GM12891 (cell line): ENCODE measurements around the genes EMX1, RAB11FIP5 and DGUOK.

- RRBS, result no CpG with 5 or more reads among the region's 1 CpG
Observed at GRCh38 chr2:71224458-71224757, 2.5 kb downstream of the PAIP2B start.

GRCh38 chr2:71453243-71454303, 12.9 kb upstream of the DYSF start:
- RRBS, result 8% methylated on average over 18 of the region's 69 CpGs

DNA sequence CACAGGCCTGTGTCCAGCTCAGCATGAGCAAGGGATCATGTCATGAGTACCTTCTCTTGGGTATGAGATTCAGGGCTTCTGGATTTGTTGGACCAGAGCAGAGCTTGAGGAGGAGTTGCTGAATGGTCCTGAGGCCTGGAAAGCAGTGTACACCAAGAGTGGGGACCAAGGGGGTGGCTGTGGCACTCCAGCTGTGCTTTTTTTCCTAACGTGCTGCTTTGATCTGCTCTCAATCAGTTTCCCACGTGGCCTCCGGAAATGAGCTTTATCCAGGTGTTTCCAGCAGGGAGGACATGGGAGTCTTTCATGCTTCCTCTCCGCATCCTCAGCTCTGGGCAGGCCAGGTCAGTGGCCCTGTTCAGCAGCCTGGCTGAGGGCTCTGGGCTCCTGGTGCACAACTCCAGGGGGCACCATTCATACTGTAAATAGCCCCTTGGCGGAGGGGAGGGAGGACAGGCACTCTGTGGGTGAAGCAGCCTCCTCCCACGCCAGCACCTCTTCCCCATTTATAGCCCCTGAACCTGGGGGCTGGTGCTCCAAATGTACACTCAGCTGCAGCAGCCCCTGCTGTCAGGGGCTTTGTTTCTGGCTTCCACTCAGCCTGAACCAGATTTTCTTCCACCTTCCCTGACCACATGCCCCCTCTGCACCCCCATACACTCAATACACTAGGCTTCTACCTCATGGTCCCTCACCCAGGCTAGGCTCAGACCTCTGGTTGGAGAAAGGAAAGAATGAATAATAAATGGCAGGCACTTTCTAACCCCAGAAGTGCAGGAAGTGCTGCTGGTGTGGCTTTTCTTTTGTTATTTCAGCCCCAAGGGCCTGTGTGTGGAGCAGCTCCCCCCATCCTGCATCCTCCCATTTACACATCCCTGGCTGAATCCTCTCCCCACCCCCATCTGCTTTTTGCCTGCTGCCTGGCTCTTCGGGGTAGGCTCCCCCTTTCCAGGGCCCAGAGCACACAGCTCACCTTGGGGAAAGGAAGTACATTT, 11.0 kb upstream of the DYSF start:
- RRBS, result no CpG with 5 or more reads among the region's 7 CpGs

- RRBS, result no CpG with 5 or more reads among the region's 5 CpGs
Observed at GRCh38 chr2:71456218-71456618, 10.3 kb upstream of the DYSF start.

DNA sequence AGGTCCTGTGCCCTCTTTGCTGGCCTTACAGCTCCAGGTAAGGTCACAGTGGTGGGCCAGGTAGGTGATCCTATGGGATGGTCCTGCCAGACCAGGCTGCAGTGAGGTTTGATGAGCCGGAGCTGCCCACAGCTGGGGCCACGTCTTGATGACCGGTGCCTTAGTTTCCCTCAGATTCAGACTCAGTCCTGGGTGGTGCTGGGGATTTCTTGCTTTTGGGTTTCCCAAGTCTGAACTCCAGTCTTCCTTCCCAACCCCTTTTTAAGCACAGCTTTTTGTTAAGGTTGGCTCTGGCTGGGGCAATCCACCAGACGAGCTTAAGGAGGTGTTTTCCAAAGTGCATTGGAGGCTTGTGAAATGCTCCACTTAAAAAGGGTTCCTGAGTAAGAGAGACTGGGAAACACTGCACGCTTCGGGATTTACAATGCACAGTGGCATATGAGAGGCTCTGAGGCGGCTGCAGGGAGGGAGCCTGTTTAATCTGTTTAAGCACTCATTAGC, 127.5 kb downstream of the DYSF start:
- RRBS, result no CpG with 5 or more reads among the region's 7 CpGs

DNA sequence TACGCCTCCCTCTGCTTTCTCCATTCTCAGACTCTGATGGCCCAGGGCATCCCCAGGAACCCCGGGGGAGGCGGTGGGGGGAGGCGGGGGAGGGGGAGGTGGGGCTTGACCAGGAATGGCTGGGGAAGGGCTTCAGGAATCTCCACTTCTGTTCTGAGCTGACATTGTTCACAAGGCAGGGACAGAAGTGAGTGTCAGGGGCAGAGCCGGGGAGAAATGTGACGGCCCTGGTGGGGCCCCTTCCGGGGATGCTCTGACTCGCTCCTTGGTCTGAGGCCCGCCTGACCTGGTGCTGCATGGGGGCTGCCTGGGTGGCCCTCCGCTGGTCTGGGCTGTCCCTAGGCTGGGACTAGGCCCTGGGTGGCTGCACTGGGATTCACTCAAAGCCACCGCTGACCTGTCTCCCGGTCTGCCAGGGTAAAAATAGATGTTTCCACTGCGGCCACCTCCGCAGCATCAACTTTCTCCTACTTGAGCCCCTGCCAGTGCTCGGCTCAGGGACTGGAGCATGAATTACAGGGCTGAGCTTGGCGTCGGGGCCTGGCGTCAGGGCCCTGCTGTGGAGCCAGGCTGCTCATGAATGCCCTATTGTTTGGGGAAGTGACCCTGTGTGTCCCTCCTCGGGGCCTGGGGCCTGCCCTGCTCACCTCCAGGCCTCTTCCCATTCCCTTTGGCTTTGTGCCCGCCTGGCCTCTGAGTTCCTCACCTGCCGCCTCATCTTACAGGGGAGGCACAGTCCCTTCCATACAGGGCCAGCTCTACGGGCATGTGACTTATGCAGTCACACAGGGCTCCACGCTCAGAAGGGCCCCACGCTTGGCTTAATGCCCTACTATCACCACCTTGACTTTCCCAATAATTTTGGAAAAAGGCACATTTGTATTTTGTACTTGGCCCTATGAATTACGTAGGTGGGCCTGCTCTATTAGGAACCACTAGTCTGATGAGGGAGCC, 234.4 kb downstream of the DYSF start:
- RRBS, result no CpG with 5 or more reads among the region's 25 CpGs

- RRBS, result no CpG with 5 or more reads among the region's 5 CpGs
Observed at GRCh38 chr2:72088178-72088745, 59.4 kb downstream of the CYP26B1 start.

GRCh38 chr2:72143916-72144256, 3.8 kb downstream of the CYP26B1 start:
- RRBS, result 8% methylated on average over 2 of the region's 30 CpGs

DNA sequence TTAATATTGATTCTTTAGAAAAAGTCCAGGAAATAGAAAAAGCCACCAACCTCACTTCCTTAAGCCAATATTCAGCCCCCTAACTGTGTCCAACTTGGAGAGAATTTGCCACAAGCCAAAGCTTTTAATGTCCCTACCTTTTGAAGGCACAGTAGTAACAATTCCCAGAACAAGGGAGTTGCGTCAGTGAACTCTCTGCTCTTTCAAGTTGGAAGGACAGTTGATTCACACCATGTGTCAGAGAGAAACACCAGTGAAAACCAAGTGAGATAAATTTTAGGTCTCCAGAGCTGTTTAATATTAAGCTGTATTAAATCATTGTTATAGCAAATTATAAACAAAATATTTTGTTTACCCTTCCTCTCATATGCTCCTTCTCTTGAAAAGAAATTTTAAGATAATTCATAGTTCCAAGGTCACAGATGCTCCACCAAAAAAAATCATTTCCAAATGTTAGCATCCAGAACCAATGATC, 66.0 kb downstream of the EXOC6B start:
- RRBS, result no CpG with 5 or more reads among the region's 1 CpG

- RRBS, result 7% methylated on average over 14 of the region's 78 CpGs
Observed at GRCh38 chr2:72916726-72917633, at the start of gene EMX1. EMX1 (plus strand) TSS chr2:72917519.

- RRBS, result no CpG with 5 or more reads among the region's 70 CpGs
Observed at GRCh38 chr2:72924064-72924832, 6.9 kb downstream of the EMX1 start.

GRCh38 chr2:72985761-72986267, 68.5 kb downstream of the EMX1 start:
- RRBS, result no CpG with 5 or more reads among the region's 9 CpGs

DNA sequence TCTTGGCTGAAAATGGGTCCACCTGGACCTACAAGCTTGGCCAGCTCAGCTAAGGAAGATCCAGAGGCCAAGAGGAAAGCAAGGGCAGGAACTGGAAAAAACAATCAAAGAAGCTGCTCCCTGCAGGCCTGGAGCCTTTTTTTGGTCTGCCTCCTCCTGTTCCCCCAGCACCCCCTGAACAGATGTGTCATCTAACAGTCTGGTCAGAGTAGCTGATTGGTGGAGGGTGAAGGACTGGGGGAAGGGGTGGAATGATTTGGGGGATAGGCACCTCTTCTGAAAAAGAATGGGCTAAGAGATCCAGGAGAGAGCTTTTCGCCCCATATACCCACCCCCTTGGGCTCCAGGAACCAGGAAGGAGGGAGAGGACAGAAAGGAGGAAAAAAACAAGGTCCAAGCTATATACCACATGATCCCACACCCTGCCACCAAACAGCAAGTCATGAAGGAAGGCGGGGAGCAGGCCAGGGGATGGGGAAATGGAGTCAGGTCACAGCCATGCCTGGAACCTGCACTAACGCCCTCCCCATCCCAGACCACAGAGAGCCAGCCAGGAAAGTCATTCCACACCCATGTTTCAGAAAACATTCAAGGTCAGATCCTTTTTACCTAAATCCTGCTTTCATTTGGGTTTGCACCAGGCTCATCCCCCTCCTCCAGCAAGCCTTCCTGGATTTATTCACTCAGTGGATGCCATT, 2.0 kb downstream of the RAB11FIP5 start:
- RRBS, result no CpG with 5 or more reads among the region's 3 CpGs

DNA sequence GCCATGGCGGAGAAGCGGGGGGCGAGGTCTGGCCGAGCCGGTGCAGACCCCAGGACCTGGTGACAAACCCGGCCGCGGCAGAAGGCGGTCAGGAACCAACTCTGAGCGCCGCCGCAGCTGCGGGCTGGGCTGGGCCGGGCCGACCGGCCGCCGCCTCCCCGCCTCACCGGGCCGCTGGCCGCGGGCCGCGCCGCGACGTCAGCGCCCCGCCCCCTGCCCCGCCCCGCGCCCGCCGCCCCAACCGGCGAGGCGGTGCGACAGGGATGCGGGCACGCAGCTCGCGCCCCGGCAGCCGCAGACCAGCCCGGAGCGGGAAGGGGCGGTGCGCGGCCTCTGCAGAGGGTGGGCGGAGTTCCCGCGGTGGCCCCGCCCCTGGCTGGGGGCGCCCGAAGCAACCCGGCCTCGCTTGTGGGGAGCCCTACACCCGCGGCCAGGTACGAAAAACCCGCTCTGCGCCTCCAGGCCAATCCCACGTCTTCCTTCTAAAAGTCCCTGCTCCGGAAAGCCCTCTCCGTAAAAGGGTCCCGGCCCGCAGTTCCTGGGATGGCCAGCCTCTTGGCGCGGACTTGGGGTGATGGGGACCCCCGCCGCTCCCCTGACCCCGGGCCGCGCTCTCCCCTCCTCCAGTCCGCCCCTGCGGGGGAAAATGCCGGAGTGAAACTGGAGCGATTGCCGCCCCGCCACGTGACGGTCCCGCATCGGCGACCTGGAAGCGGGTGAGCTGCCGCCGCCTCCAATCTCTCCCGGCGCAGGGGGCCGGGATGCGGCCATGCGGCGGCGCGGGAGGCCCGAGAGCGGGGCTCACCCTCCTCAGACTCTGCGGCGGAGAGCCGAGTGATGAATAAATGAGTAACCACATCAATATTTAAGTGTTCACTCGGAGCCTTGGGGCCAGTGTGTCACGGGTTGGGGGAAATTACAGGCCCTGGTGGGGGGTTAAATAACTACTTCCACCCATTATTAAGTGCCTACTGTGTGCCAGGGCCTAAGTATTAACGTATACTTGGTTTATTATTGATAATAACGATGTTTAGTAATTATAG, at the start of gene RAB11FIP5:
RAB11FIP5 (minus strand) TSS at position 176 of the 1,043 bp plus-strand sequence.
- RRBS, result 2% methylated on average over 60 of the region's 106 CpGs

DNA sequence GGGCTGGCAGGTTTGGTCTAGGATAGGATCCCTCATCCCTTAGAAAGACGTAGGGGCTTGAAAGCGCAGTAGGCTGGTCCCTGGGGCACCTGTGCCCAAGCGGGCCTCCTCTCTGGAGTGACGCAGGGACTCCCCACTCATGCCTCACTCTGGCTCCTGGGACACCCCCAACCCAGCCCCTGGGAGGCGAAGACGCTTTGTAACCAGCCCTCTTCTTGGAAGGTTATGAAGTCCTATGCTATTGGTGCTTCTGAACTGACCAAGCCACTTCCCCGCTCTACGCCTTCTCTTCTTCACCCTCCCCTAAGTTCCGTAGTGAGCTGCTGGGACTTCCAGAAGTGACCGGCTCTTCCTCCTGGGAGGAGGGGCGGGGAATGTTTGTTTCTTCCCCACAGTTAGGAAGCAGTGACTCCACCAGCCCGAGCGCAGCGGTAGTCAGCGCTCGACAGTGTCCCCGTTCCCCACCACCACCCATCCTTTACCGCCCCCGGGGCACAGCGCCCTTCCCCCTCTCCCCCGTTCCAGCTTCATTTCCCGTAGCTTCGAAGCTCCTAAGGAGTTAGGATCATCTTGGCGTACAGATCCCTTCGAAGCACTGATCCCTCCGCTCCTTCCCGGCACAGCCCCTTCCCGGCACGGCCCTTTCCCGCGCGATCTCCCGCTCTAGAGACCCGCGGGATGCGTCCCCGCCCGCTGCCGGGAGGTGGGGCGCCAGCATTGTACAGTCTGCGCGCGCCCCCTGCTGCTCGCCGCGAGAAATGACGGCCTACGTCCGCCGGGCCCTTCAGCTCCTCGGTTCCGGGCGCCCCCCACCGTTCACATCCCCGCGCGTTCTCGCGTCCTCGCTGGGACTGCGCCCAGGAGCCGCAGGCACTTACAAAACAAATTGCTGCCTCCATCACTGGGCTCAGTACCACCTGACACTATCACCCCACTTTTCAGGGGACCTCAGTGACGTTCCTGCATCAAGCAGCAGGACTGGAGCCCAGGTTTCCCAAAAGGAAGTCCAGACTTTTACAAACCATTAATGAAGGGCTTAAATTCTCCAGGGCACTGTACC, 25.2 kb upstream of the NOTO start:
- RRBS, result 1% methylated on average over 22 of the region's 63 CpGs

- RRBS, result no CpG with 5 or more reads among the region's 5 CpGs
Observed at GRCh38 chr2:73701753-73702378, 35.3 kb downstream of the TPRKB start.

DNA sequence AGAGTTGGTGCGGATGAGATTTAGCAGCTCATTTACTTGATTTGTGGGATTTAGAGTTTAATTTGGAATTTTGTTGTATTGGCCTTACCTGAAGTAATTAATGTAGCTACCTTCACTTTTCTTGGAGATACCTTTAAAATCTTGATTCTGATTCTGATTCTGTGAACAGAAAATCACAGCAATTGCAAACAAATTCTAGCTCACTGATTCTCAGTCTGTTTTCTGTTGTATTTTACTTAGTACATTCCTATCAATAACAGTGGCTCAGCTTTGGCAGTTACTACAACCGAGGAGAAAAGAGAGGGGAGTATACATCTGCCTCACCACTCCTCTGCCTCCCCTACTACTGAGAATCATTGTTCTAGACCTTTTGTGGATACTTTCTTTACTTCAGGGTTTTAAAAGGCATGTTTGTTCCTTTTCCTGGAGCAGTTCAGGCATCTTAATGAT, 10.0 kb downstream of the STAMBP start:
- RRBS, result no CpG with 5 or more reads among the region's 2 CpGs

GRCh38 chr2:73902049-73902772, 9.4 kb downstream of the ACTG2 start:
- RRBS, result no CpG with 5 or more reads among the region's 6 CpGs

GRCh38 chr2:73926554-73927587, at the start of gene DGUOK:
DGUOK (plus strand) TSS chr2:73926880.
- RRBS, result 5% methylated on average over 6 of the region's 56 CpGs

GRCh38 chr2:73978784-73979473, 5.8 kb upstream of the TET3 start:
- RRBS, result no CpG with 5 or more reads among the region's 8 CpGs